ENCODE measurements around the genes LGALS13, ZNF546 and PRX.

DNA sequence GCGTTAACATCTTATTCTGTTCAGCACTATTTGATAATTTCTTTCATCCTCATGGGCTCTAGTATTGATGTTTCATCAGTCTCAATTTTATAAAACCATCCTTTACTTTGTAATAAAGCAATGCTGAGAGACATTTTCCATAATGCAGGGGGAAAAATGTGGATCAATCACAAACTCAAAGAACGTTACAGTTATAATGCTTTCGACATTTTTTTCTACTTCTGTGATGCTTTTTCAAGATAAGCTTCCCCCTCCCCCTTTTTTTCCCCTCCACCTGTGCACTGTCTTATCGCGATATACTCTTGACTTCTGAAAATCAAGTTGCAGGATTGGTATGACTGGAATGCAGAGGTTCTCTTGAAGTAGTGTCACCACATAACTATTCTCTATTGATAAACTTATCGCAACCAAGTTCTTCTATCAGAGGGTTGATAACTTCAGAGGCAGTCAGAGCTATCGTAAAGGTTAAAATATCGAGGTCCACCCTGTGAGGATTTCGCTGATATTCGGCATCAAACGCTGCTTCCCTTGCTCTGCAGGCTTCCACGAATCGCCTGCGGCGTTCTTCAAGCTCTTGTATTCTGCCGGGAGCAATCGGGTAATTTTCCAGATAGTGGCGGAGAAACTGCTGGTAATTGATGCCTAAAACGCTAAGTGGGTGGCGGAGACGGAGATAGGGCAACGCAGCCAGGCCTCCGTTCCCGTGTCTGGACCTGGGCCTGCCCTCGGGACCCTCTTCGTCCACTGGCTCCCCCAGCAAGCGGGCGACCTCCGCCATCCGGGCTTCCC, 777 bp downstream of the EID2 start:
- PRO-cap = unidirectional peak, plus-strand start at position 341 of the sequence

GRCh38 chr19:39602299-39602605, at the start of gene LGALS13:
LGALS13 (plus strand) TSS chr19:39602524.
- PRO-cap = no peak

DNA sequence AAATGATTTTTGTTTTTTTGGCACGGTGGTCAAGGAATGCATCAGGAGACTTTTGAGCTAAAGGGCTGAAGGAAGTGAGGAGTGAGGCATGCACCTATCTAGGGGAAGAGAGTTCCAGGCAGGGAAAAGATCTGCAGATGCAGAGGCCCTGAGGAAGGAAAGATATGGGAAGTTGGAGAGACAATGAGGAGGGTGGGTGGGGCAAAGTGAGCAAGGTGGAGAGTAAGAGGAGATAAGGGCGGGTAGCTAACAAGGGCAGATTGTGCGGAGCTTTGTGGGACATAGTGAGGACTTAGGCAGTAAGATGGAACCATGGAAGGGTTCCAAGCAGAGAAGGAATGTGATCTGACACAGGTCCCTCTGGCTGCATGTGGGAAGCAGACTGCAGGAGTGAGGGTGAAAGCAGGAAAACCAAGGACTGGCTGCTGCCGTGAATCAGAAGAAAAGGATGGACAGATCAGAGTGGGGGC, 814 bp upstream of the FBL start:
- PRO-cap = bidirectional peak, plus-strand start at position 258 of the sequence, minus-strand start at position 164 of the sequence

GRCh38 chr19:39863557-39863949, 17.4 kb upstream of the FBL start:
- PRO-cap = no peak

DNA sequence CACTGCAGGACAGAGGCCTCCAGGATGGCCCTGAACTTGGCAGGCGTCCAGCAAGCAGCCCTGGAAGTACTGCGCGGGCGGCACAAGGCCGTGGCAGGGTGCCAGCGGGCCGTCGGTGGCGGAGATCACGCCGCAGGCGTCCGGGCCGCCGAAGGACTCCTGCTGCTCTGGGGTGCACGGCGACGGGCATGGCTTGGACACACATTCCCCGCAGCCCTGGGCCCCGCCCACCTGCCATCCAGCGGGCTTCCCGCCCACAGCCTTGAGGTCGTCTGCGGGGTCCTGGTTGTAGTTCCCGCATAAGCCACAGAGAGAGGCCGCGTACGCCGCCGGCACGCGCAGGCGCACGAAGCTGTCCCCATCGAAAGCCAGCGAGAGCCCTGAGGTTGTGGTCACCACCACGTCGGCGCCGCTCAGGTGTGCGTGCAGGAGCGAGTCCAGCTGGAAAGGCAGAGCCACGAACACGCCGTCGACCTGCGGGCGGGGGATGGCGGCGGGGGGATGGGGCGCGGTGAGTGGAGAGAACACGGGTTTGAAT, 29.3 kb upstream of the FBL start:
- PRO-cap = no peak

- PRO-cap = no peak
Observed at GRCh38 chr19:39878977-39879249, 32.7 kb upstream of the FBL start.

- PRO-cap = no peak
Observed at GRCh38 chr19:39934760-39935438, 36.1 kb upstream of the PSMC4 start.

DNA sequence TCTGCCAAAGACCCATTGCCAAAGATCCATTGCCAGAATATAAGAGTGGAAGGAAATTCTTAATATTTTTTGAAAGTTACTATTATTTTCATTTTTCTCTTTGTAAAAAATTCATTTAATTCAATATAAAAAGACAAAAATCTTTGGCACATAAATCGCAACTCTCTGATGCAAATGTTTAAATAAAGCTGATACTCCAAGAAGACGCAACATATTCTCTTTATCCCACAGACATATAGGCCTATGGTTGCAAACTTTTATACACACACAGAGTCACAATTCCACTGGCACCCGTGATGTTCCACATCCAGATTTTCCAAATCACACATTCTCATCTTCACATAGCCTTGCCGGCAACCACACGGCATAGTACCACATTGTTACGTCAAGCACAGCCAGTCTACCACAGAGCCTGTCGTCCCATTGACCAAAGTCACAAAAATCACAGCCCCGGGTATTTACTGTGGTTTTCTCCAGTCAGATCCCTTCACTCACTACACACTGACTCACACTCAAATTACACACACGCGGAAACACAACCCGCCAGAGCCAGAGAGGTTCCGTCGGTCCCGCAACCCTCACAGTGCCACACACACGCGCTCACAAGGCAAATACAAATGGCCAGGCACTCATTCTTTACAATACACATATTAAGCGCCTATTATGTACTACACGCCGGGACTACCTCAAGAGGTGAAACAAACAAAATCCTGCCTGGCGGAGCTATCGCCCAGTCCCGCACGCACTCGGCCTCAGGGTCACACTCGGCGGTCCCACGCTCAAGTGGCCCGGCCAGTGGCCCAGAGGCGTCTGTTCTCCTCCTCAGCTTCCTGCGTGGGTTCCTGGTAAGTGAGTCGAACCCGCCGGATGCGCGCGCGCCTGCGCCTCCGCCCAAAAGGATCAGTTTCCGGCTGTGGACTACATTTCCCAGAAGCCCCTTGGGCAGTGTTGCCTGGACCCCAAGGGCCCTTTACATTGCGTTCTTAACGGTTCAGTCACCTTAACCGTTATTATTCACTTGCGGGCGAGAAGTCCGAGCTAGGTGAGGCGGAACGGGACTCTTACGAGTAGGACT, at the start of gene ZNF546:
ZNF546 (plus strand) TSS at position 945 of the 1,075 bp plus-strand sequence.
- PRO-cap = bidirectional peak, plus-strand start at position 945 of the sequence, minus-strand start at position 841 of the sequence

DNA sequence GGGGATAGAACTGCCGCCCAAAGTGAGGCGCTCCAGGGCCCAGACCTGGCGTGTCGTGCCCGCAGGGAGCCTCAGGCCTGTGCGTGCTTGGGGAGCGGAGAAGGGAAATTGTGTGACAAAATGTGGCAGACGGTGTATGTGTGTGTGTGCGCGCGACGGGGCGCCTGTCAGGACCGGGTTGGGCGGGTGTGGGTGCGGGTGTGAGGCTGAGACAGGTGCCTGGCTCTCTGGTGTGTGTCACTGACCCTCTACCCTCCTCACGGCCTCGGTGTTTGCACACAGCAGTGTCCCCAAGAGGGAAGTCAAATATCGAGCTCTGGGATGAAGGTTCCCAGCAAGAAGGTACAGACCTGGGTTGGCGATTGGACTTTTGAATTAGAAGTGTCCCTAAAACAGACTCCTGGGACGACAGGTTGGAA, 340 bp downstream of the ZNF546 start:
- PRO-cap = no peak

GRCh38 chr19:40143630-40143924, 47.6 kb upstream of the MAP3K10 start:
- PRO-cap = no peak

DNA sequence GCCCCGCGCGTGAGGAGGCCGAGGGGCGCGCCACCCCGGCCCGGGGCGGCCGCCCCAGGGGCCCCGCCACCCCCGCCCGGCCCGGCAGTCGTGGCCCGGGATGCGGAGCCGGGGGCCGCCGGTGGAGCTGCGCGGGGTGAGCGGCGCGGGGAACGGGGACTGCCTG, 184 bp downstream of the MAP3K10 start:
- PRO-cap = no peak

DNA sequence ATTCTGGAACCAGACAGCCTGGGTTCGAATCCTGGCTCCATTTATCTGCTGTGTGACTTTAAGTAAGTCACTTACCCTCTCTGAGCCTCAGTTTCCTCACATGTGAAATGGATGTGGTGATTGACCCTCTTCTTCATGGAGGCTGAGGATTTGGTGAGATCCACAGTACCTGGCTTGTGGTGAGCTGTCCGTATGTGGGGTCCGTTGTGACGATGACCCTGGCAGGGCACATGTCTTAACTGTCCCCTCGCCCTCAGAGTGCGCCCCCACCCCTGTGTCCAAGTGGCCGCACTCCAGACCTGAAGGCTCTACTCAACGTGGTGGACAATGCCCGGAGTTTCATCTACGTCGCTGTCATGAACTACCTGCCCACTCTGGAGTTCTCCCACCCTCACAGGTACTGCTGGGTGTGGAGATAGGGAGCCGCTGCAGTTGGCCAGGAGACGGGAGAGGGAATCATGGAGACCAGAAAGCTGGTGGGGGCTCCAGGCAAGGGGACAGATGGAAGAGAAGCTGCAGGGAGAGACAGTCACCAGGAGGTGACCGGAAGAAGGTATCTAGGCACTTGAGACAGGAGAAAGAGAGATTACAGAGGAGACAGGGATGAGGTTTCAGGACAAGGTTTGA, 15.6 kb downstream of the HIPK4 start:
- PRO-cap = no peak

DNA sequence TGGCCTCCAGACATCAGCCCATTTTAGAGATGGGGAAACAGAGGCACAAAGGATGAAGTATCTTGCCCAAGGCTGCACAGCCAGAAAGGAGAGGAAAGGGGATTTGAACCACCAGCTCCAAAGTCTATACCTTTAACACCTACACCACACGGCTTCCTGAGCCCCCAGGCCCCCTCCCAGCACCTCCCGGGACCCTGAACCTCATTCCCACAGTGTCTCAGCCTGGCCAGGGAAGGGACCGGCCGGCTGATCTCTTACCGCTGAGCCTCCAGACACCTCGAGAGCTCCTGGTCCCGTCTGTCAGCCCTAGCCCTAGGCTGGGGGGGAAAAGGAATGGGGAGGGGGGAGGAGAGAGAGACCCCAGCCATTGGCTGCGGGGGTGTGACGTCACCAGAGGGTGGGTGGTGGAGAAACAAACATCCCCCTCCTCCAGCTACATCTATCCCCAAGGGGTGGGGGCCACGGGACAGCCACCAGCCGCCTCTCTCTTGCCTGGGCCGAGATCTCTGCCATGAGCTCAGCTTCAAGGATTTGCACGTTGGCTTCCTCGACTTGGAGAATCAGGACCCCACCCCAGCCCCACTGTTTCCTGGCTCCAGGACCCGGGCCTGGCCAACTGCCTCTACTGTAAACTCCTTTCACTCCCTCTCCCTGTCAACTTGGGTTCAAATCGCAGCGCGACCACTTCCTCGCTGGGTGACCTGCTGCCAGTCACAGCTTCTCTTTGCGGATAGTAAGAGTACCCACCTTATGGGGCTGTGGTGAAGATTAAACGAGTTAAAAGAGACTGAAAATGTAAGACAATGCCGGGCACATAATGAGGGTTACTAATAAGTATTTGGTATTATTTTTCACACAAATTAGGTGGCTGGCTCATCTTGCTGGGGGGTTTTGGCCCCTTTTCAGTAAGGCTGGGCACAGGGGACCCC, at the start of gene PRX:
PRX (minus strand) TSS at position 299 of the 929 bp plus-strand sequence.
- PRO-cap = bidirectional peak, plus-strand start at position 442 of the sequence, minus-strand start at position 299 of the sequence

GRCh38 chr19:40420376-40421619, 5.0 kb downstream of the SERTAD1 start:
- PRO-cap = unidirectional peak, plus-strand start at chr19:40420878; bidirectional peak, plus-strand start at chr19:40420878, minus-strand start at chr19:40420881; bidirectional peak, plus-strand start at chr19:40421132, minus-strand start at chr19:40420987; bidirectional peak, plus-strand start at chr19:40421434, minus-strand start at chr19:40421271

DNA sequence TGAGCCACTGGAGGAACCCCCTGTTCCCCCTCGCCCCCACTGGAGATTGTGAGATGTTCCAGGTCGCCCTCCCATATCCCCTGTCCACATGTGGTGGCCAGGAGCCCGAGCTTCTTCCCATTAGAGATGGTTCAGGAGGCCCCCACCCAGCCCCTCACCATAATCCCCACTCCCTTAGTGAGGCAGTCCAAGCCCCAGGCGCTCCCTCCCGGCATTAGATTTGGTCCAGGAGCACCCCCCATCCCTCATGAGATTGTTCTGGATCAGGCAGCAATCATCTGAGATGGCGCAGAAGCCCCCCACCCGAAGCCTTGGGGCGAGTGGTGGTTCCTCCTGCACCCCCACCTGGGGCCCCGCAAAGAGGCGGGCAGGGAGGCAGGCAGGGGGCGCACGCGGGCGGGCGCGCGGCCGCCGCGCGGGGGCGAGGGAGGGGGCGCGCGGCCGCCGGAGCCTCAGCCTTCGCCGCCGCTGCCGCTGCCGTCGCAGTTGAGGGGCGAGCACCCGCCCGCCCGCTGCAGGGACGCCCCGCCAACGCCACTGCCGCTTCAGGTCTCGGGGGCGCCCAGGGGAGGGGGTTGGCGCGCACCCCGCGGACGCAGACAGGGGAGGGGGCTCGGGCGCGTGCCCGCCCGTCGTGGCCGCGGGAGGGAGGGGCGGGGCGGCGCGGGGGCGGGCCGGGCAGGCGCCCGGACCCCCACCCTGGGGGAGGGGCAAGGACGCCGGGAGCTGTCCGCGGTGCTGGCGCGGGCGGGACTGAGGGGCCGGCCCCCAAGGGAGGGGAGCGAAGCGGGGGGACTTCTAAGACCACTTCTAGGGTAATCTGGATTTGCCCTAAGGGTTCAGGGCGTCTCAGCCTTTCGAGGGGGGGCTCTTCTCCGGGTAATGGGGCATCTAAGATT, 46.4 kb upstream of the SHKBP1 start:
- PRO-cap = unidirectional peak, plus-strand start at position 489 of the sequence

GRCh38 chr19:40542209-40542620, 34.5 kb upstream of the SHKBP1 start:
- PRO-cap = no peak

DNA sequence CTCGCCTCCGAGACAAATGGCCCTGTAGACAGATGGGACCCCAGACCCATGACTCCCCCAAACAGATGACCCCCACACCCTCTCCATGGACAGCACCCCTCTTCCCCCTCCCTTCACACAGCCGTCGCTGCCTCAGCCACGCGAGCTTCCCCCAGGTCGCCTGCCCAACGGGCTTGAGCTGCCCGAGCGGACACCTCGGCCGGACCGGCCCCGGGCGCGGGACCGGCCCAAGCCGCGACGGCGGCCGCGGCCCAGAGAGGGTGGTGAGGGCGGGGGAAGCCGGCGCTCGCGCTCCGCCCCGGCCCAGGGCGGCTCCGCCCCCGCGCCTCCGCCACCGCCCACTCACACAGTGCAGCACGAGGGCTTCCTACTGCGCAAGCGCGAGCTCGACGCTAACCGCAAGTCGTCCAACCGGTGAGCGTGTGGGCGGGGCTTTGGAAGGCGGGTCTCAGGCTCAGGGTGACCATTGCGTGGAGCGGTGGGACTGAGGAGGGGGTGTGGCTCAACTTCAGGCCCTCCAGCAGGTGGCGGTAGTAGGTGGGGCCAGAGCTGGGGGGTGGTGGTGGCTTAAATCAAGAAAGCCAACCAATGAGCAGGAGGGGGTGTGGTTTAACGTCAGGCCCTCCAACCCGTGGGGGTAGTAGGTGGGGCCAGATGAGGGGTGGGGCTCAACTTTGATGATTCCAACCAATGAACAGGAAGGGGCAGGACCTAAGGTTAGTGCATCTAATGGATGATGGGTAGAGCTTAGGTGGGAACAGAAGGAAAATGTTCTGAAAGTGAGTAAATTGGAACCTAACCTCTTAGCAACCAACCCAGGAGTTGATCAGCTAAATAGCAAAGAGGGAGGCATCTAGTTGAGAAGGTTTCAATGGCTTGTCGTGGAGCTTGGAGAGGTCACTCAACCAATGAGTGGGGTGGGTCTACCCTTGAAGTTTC, 6.1 kb upstream of the SHKBP1 start:
- PRO-cap = unidirectional peak, minus-strand start at position 231 of the sequence

DNA sequence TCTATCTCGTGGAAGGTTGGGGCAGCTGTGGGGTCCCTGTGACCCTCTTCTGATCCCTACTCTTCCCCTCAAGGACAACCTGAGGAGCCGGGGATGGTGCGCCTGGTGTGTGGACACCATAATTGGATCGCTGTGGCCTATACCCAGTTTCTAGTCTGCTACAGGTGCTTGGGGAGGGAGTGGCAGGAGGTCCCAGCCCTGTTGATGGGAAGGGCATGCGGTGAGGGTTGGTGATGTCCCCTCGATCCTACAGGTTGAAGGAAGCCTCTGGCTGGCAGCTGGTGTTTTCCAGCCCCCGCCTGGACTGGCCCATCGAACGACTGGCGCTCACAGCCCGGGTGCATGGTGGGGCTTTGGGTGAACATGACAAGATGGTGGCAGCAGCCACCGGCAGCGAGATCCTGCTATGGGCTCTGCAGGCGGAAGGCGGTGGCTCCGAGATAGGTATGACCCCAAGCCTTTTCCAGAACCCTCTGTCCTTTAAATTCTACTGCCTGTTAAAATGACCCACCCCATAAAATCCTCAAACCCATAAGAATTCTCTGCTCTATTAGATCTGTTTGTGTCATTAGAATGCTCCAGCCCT, 3.9 kb downstream of the SHKBP1 start:
- PRO-cap = no peak

GRCh38 chr19:40591194-40592119, 9.7 kb upstream of the LTBP4 start:
- PRO-cap = no peak

DNA sequence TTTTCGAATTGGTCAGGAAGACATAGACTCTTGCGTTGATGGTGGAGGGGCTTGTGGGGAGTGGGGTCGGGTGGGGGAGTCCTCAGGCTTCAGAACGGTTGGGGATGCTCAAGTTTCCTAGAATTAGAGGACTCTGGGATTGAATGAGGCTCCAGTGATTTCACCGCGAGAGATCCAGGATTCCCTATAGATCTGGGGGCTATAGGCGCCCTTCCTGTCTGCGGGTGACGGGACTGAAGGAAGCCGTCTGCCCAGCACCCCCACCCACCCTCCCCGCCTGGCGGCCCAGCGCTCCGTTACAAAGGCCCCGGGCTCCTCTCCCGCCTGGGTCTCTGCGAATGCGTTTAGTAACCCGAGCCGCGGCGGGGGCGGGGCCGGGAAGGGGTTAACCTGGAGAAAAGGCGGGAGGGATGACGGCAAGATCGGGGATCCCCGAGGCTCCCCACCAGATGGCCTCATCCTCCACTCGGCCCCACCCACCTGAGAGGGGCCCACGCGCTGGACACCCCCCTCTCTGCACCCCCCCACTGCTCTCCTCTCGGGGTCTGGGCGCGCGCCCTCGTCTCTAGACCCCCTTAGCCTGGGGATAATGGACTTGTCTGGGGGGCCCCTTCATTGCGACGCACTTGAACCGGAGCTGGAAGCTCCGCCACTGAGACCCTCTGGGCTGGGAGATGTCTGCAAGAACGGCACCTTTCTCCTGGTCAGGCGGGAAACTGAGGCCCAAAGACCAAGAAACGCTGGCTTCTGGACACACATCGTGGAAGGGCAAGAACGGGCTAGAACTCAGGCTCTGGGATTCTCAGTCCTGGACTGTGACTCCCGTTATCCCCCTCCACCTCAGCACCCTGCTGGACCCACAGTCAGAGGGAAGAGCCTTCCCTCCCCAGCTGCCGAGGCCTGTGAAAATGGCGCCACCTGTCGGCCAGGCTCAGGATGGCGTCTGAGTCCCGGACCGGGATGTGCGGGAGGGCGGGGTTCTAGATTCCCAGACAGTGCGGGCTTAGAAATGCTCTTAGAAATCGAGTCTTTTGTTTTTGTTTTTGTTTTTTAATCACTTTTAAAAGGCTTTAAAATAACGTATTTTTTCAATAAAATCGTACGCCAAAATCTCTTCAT, 3.0 kb upstream of the LTBP4 start:
- PRO-cap = bidirectional peak, plus-strand start at position 655 of the sequence, minus-strand start at position 319 of the sequence

Data from fallopian tube (tissue), 1 donor.